Transverse colon (tissue), 4 donors: Measurements from ENCODE around the genes SMARCE1, KRT40, KRTAP1-1, KRTAP2-3 and KRTAP9-8.

DNA sequence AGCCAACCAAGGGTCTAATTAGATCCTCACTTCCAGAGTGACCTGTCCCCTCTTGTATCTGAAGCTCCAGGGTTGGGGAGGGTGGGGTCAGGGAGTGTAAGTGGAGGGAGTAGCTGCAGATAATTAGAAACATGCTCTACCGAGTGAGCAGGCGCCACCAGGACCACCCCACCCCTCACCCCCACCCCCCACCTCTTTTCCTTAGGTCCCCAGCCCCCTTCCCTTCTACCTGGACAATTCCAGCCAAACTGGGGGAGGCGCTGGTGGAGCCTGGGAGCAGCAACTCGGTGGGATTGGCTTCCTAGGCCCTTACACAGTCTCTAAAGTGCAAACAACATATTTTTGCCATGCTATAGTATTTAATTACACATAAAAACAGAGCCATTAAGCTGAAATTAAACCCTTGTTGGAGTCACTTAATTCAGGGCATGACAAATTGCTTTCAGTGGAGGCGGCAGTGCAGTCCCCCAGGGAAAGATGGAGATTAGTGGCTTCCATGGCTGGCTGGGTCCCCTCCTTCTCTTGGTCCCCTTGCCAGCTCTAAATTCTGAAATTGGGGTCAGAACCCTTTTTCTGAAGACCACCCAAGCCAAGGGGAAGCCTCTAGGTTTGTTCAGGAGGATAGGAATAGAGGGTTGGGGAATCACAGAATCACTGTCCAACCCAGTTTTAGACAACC, 17.3 kb downstream of the IGFBP4 start:
- PRO-cap, result no peak
- RAMPAGE, long total RNA, 4 experiments, result no peak in any of the 4 experiments

- PRO-cap, result no peak
- RAMPAGE, long total RNA, 4 experiments, result no peak in any of the 4 experiments
Measured at GRCh38 chr17:40461171-40461989, 18.1 kb downstream of the IGFBP4 start.

DNA sequence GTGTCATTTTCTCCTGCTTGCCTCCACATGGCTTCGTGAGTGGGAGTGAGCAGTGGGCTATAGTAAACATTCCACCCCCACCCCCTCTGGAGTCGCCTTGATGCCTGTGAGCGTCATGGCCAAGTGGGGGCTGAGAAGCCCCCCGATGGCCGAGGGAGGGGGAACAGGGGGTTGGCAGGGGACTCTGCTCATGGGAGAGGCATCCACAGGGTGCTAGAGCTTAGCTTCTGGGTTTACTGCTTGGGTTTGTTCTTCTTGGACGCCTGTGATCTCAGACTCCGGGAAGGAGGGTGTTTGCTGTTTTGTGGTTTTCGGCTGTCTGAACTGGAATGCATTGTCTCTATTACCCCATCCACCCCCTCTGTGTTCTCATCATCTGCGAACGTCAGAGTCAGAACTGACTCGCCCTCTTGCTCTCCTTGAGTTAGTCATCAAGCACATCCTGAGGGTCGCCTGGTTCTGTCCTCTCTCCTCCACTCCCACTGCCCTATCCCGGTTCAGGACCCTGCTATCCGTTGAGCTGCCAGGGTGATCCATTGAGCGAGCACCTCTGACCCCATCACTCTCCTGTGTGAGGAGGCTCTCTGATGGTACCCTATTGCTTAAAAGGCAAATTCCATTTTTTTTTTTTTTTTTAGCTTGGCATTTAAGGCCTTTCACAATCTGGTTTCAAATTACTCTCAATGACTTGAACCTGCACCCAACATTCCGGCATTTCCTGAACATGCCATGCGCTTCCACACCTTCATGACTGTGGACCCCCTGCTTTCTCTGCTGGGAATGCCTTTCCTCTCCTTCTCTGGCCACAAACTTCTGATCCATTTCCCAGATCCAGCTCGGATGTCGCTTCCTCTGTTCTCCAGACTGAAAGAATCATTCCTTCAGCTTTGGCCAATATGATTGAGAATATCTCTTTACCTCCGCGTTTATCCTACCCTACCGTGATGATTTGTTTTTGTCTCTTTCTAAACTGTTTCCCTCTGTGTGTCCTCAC, 15.2 kb downstream of the TNS4 start:
- PRO-cap, result bidirectional peak, plus-strand start at position 438 of the sequence, minus-strand start at position 317 of the sequence
- RAMPAGE, long total RNA, 4 experiments, result no peak in any of the 4 experiments

DNA sequence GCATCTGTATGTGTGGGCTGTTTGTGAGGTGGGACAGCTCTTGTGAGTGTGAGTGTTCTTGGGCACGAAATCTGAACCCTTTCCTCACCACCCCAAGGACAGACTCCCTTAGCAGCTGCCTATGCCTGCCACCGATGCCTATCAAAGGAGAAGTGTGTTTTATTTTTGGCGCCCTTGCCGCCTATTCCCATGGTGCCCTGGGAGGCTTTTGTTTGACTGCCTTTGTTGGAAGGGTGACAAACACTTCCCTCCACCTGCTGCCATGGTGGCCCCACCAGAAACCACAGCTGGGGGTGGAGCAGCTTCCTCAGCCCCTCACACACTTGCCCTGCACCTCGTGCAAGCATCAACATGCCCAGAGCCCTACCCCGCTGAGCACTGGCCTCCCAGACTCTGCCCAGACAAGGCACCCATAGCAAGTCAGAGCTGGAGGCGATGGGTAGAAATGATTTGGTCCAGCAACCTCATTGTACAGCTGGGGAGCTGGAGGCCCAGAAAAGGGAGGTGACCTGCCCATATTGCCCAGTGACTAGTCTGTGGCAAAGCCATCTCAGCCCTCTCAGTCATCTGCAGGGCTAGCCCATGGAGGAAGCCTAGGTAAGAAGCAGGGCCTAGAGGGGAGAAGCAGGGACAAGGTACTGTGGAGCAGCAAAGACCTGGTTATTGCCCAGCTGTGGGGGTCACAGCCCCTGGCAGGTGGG, 17.8 kb downstream of the CCR7 start:
- PRO-cap, result no peak
- RAMPAGE, long total RNA, 4 experiments, result no peak in any of the 4 experiments

DNA sequence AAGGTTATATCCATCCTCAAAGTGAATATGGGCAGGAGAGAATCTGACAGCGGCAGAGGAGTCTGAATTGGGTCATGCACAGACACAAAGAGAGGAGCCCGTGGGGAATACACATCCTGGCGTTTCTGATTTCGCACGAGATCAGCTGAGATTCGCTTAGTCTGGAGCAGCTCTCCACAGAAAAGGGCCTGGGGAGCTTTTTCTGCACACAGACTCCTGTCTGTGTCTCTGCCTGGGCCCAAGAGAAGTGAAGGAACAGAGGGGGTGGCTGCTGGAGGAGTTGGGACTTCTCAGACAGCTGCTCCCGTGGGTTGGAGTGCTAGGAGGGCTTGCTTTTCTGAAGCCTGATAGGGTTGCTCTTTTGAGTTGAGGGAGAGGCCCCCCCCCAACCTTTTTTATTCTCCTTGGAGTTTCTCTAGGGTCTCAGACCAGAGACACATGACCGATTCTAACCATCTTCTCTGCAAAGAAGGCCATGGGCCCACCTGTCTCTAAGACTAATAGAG, 15.5 kb downstream of the CCR7 start:
- PRO-cap, result no peak
- RAMPAGE, long total RNA, 4 experiments, result no peak in any of the 4 experiments

- PRO-cap, result no peak
- RAMPAGE, long total RNA, 4 experiments, result no peak in any of the 4 experiments
Measured at GRCh38 chr17:40562423-40563733, 2.4 kb downstream of the CCR7 start.

GRCh38 chr17:40564556-40565345, 521 bp downstream of the CCR7 start:
- PRO-cap, result no peak
- RAMPAGE, long total RNA, 4 experiments, result no peak in any of the 4 experiments

DNA sequence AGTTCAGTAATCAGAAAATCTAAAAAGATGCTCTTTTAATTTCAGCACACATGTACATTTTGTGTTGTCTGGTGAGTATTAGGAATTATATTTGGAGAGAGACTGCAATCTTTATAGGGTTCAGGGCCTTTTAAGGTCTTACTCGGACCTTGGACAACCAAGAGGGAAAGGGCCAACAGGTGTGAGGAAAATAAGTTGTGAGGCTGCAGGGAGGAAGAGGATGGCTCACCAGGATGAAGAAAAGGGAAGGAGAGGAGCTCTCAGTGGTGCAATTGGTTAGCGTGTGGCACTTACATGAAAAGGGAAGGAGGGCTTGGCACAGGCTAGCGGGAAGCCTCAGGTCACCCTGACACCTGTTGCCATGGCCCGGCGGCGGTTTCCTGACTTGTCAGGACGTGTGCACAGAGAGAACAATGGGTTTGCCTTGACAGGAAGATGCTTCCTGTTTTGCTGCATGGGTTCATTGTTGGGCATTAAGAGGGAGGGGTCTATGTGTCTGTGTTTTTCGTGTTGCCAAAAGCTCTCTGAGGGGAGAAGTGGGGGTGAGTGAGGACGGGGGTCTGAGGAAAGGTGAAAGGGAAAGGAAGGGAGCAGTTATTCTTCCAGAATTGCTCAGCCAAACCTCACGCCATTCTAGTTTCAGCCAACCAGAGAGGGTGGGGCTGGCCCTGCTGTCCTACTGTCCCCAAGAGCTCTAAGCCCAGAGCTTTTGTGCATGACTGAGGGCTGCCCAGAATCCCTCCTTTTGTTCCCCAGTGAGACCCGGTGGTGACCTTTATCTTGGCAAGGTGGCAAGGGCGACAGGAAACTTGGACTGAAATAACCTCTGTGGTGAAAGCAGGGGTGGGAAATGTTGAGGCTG, 17.1 kb upstream of the CCR7 start:
- PRO-cap, result no peak
- RAMPAGE, long total RNA, 4 experiments, result no peak in any of the 4 experiments

DNA sequence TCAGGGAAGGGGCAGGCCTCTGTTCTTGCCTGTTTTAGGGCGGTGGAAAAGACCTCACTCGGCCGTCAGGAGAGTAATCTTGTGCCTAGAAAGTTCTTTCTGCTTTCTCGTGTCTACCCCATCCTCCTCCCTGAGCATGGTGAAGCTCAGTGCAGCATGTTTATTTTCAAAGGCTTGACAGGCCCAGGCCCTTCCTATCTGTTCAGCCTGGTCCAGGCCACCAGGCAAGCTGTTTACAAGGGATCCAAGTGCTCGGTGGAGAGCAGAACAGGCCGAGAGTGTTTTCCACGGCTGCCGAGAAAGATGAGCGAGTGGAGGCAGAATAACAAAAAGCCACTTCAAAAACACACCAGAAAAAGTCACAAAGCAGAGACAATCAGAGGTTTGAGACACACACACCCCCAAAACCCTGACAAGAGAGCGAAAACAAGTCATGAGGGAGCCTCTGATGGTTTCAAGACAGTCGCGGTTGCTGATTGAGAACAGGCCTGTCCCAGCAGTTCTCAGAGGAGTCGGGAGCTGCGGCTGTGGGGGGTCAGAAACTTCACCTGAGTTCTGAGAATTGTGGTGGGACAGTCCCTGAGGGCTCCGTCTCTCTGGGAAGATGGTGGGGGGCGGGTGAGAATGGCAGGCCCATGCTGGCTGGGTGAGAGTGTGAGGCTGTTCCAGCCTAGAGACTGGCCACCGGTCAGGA, 37.5 kb upstream of the CCR7 start:
- PRO-cap, result bidirectional peak, plus-strand start at position 462 of the sequence, minus-strand start at position 305 of the sequence
- RAMPAGE, long total RNA, 4 experiments, result no peak in any of the 4 experiments

- PRO-cap, result no peak
- RAMPAGE, long total RNA, 4 experiments, result start-site peak on the minus strand in 2 of 4 experiments, at chr17:40630789-40630930 at its widest, 32 to 42 reads per replicate
Measured at GRCh38 chr17:40630632-40631233, 16.9 kb downstream of the SMARCE1 start.

GRCh38 chr17:40647692-40647980, at the start of gene SMARCE1:
Gene SMARCE1, minus strand, starts transcription at chr17:40647818.
- PRO-cap, result bidirectional peak, plus-strand start at chr17:40648080, minus-strand start at chr17:40647817
- RAMPAGE, long total RNA, 4 experiments, result start-site peak on the minus strand in 3 of 4 experiments, at chr17:40647792-40647855 at its widest, 97 to 647 reads per replicate

DNA sequence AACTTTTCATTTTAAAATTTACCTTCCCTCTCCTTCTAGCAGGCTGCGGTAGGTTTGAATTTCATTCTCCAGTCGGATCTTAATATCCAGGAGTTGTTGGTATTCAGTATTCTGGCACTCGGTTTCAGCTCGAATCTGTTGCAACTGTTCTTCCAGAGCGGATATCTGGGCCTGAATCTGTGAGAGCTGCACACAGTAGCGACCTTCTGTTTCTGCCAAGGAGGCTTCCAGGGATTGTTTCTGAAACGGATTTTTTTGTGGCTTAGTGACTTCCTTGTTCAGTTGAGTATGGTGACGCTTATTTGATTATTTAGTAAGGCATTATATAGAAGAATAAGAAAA, 2.9 kb downstream of the KRT10 start:
- PRO-cap, result no peak
- RAMPAGE, long total RNA, 4 experiments, result no peak in any of the 4 experiments

DNA sequence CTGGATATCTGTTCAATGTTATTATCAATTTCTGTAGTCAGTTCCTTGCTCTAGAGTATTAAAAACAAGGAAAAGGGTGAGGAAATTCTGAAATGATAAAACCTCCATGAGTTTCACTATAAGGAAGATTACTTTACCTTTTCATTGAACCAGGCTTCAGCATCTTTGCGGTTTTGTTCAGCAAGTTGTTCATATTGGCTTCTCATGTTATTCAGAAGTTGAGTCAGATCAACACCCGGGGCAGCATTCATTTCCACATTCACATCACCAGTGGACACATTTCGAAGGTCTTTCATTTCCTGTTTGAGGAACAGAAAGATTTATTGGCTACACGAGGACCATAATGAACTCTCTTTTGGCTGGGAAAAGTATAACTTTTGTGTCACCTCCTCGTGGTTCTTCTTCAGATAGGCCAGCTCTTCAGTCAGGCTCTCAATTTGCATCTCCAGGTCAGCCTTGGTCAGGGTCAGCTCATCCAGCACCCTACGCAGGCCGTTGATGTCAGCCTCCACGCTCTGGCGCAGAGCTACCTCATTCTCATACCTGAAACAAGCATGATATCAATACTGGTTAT, 2.2 kb downstream of the KRT10 start:
- PRO-cap, result no peak
- RAMPAGE, long total RNA, 4 experiments, result start-site peak on the minus strand in 1 of 4 experiments, centred at position 495 of the sequence, 5 reads per replicate

GRCh38 chr17:40984074-40984407, at the start of gene KRT40:
Gene KRT40, minus strand, starts transcription at chr17:40984326.
- PRO-cap, result no peak
- RAMPAGE, long total RNA, 4 experiments, result no peak in any of the 4 experiments

- PRO-cap, result no peak
- RAMPAGE, long total RNA, 4 experiments, result no peak in any of the 4 experiments
Measured at GRCh38 chr17:41041263-41041755, at the start of gene KRTAP1-1. Gene KRTAP1-1, minus strand, starts transcription at chr17:41041450.

DNA sequence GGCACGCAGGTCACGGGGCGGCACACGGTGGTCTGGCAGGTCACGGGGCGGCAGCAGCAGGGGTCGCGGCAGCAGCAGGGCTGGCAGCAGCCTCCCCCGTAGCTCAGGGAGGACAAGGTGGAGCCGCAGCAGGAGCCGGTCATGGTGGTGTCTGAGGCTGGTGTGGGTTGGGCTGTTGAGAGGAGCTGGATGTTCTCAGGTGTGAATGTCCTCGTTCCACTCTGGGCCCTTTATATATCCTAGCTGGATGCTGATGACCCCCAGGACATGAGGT, at the start of gene KRTAP2-3:
KRTAP2-3 (minus strand) TSS at position 207 of the 274 bp plus-strand sequence.
- PRO-cap, result no peak
- RAMPAGE, long total RNA, 4 experiments, result no peak in any of the 4 experiments

DNA sequence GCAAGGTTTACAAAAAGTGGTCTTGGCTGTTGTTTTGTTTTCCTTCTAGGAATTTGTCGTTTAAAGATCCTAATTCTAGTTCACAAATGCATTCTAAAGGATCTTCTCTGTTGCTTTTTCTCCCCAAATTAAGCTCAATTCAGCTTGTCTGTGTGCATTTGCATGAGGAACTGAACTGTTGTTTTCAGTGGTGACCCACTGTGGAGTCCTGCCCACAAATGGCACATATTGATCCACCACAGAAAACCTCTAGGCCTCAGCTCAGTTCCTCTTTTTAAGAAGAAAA, 3.7 kb downstream of the KRTAP4-9 start:
- PRO-cap, result no peak
- RAMPAGE, long total RNA, 4 experiments, result no peak in any of the 4 experiments

GRCh38 chr17:41237777-41238210, at the start of gene KRTAP9-8:
Gene KRTAP9-8, plus strand, starts transcription at chr17:41237999.
- PRO-cap, result no peak
- RAMPAGE, long total RNA, 4 experiments, result no peak in any of the 4 experiments

- PRO-cap, result no peak
- RAMPAGE, long total RNA, 4 experiments, result no peak in any of the 4 experiments
Measured at GRCh38 chr17:41315868-41316084, 266 bp upstream of the KRTAP17-1 start.

DNA sequence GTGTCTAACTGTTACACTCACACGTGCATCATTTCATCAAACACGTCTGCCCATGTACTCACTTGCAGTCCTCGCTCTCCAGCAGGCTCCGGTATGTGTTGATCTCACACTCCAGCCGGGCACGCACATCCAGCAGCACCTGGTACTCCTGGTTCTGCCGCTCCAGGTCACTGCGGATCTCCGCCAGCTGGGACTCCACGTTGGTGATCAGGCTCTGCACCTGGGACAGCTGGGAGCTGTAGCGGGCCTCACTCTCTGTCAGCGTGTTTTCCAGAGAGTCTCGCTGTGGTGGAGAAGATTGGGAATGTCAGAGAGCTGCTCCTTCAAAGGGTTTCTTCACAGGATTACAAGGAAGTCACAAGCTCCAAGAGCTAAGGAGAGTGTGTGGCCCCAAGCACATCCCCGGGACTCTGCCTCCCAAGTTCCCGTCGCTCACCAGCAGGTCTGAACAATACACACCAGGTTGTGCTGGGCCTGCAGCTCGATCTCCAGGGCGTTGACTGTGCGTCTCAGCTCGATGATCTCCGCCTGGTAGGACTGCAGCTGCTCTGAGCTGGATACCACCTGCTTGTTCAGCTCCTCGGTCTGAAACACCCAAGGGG, 2.5 kb downstream of the KRT31 start:
- PRO-cap, result no peak
- RAMPAGE, long total RNA, 4 experiments, result no peak in any of the 4 experiments